ENCODE data around the gene BNC2.

GRCh38 chr9:14218014-14218735 is 95.8 kb downstream of the NFIB start:
- PRO-cap = no peak

DNA sequence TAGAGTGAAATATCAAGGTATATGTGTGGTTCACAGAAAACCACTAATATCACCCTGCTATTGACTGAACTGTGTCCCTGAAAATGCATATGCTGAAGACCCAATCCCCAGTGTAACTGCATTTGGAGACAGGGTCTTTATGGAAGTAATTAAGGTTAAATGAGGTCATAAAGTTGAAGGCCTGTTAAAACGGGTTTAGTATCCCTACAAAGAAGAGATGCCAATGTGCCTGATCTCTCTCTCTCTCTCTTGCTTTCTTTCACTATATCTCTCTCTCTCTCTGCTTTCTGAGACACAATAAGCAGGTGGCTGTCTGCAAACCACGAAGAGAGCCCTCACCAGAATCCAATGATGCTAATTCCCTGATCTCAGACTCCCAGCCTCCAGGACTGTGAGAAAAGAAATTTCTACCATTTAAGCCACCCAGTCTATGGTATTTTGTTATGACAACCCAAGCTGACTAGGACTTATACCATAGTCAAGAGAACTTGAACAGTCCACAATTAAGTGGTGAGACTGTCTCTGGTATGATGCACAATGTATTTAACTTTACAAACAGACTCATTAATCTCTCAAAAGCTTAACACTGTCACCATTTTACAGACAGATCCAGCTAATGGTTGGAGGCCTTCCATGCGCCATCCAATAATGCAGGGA is 67.1 kb downstream of the NFIB start:
- PRO-cap = no peak

DNA sequence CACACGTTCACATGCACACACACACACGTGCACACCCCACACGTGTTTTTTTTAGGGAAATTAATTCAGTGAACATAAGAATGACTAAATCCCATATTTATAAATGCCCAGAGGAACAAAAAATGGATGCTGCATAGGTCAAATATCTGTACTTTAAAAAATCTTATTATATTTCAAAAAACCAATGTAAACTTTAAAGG is 32.2 kb downstream of the NFIB start:
- PRO-cap = no peak

DNA sequence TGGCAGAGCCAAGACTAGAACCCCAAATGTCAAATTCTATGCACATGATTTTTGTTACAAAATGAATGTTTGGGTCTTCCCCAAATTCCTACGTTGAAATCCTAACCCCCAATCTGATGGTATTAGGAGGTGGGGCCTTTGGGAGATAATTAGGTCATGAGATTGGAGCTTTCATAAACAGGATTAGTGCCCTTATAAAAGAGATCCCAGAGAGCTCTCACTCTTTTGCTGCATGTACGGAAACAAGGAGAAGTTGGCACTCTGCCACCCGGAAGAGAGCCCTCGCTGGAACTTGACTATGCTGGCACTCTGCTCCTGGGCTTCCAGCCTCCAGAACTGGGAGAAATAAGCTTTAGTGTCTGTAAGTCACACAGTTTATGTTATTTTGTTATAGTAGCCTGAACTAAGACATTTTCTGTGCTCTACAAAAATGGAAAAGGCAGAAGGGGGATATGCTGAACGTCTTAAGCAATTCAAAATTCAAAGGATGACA is 17.5 kb downstream of the NFIB start:
- PRO-cap = no peak

- PRO-cap = no peak
These were observed 2.1 kb downstream of the NFIB start for GRCh38 chr9:14311853-14312295.

GRCh38 chr9:14341420-14342108 is 27.6 kb upstream of the NFIB start:
- PRO-cap = unidirectional peak, minus-strand start at chr9:14341875

DNA sequence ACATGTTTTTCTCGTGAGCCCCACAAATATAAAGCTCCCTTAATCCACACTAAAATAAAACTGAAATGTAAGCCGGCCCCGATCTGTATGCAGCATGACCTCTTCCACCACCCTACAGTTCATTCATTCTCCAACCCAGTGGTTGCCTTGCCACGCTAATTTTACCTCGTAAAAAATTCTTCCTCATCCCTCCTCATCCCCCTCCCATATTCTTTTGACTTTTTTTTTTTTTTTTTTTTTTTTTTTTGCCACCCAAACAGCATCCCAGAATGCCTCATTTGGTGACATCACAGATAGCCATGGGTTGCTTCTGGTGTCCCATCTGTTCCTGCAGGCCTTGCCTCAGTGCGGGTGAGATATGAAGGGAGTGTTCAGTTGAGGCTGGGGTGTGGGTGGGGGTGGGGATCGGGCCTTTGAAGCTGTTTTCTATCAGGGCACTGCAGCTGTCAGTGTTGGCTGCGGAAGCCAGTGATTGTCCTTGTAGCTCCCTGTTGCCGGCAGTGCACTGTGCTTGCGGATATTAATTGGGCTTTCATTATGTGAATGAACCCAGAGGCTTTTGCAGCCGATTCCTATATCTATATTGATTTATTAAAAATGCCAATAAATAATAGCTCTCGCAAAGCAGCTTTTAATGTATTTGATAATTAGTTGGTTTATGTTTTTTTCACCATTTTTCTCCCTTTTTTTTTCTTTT is 81.7 kb upstream of the NFIB start:
- PRO-cap = no peak

DNA sequence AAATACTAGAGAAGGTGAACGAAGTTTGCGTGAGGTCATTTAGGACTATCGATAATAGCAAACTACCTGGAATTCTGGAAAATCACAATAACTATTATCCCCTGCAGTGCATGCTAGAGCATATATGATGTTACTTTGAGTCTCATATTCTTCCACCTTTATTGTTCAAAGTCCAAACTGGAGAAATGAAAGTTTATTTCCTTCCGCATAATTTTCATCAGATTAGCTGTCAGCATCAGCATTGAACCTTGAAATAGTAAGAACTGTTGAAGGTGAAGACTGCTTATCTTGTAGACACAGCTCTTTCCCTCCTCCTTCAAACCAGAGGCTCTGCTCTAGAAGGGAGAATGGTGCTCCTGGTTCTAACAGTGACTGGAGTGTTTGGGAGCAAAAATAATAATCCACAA is 170.7 kb downstream of the ZDHHC21 start:
- PRO-cap = no peak

DNA sequence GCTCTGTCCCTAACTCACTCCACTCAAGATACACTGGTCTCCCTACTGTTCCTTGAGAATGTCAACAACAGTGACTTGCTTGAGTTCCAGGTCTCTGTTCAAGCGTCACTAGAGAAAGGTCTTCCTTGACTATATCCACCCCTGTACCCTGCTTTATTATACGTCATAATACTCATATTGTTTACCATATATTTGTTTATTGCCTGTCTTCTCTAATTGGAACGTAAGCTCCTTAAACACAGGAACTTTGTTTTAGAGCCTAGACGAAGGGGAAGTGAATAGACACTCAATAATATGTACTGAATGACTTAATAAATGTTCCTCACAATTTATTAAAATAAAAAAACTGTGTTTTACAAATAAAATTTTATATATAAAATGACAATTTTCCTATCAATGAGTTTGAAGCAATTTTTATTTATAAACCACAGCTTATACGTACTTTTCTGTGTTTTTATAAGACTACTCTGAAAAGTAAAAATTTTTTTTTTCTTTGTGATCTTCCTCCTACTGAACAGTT is 44.7 kb downstream of the ZDHHC21 start:
- PRO-cap = no peak

DNA sequence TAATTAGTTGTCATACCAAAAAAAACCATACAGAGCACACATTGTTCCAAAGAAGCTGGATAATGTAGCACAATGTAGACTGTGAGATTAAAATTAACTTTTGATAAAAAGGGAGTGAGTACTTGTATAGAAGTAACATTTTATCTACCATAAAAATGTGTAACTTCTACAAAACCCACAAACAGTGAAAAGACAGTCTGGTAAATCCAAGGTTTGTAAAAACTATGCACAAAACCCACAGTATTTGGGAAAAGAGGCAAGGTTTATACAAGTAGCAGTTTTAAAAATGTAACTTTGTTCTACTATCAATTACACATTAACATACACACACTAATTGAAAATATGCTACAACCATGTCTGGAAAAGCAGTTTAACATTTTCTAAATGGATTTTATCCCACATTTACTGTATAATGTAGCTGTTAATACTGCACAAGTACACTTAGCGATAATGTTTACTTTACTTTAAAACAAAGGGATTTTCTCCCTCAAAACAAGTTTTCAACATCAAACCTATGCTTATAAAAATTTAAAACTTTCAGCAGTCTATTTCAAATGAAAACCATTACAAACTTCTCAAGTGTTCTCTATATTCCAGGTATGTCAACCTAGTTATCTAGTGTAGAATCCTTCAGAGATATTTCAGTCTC is 42.4 kb downstream of the SNAPC3 start:
- PRO-cap = no peak

DNA sequence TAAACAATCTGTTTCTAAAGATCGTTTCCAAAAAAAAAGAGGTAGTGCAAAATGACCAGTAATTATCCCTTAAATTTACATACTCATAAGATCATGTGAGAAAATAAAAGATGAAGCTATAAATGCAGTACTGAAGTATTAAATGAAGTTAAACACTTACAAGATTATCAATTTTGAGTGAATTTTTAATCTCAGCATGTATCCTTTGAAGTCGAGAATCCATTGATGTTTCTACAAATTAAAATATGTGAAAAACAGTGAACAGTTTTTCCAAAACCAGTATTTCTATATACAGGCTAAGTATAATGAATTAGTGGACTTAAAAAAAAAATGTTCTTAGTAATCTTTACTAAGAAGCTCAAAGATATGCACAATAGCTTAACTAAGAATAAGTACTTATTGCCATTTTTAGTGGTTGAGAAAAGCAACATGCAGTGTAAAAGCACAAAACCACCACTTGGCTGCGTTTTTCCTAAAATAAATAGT is 41.6 kb downstream of the PSIP1 start:
- PRO-cap = no peak

DNA sequence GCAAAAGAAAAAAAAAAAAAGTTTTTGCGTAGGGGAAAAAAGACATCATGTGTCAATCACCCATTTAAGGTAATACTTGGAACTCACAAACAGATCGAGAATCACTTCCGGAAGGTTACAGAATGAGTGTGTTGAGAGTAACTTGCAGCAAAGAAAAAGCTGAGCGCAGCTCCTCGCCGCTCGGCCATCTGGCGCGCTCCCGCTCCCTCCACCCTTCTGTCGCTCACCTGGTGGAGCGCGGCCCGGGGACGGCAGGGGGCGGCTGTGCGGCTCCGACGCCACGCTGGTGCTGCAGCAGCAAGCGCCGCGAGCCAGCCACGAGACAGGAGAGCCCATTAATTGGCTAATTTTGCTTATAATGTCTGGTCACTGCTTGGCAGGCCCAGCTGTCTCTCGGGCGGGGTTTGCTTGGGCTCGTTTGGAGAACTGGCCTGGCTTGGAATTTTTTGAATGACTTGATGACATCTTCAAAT is 601.7 kb downstream of the CCDC171 start:
- PRO-cap = no peak

- PRO-cap = no peak
These were observed 534.6 kb downstream of the BNC2 start for GRCh38 chr9:16335686-16336436.

DNA sequence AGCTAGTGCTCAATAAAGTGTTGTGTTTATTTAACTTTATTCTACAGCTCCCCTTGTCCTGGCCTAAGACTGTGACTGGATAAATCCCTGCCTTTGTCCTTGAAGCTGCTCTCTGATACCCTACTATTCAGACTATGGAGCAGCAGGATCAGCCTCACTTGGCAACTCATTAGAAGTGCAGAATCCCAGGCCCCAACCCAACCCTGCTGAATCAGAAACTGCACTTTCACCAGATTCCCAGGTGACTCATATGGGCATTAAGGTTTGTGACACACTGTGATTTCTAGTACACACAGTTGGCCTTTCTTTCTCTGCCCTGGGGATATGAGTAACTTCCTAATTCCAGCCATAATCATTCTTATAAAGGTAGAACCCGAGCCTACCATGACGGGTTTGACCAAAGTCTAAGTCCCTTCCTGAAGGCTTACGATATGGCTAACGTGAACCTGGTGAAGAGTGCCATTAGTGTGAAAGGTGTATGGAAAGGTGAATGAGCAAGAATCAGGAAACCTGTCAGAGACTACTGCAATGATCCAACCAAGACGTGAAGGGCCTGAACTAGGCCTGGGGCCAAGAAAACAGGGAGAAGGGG is 533.1 kb downstream of the BNC2 start:
- PRO-cap = no peak

- PRO-cap = no peak
These were observed 299.2 kb downstream of the BNC2 start for GRCh38 chr9:16571235-16571654.

DNA sequence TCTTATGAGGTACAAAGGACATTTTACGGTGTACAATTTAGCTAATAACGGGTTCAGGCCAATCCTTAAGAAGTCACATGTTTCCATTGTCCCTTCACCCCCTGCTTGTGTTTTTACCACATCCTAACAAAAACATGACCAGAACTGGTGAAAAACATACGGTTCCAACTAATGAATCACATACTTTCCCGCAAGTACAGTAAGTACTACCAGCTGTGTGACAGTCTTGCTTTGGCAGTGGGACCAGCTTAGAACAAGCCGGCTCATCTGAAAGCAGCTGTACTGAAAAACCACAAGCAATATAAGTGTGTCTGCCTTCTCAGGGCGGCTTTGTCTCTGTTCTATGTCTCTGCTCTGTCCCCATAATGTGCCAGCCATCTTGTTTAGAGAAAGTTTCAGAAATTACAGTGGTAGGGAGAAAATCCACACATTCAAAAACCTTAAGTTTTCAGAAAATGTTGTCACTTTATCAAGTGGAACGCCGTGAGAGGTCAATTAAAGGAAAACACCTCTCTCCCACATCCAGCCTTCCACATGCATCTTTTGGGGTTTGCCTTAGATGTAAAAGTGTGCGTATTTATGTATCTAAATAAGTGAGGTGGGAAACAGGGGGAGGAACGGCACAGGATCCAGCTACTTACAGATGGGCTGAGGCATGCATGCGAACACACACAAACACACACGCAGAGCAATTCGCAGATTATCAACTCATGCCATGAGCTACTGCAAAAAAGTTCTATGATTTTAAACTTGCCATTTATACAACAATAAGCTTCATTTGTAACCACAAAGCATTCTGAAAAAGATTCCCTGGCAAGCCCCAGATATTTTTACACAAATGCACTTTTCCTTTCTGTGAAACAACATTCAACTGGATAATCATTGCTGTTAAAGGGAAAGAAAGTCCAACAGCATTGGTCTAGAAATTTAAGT is 242.3 kb downstream of the BNC2 start:
- PRO-cap = no peak

DNA sequence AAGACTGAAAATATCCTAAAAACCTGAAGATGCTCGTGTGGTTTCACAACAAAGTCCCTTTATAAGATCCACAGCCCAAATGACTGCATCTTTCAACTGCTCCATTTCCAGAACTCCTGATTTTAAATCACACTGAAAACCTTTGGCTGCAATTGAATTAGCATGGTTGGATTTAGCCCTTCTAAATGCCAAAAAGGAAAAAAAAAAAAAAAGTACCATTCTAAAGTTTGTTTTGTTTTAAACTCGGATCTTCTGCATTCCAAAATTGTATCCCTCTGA is 166.2 kb downstream of the BNC2 start:
- PRO-cap = no peak

DNA sequence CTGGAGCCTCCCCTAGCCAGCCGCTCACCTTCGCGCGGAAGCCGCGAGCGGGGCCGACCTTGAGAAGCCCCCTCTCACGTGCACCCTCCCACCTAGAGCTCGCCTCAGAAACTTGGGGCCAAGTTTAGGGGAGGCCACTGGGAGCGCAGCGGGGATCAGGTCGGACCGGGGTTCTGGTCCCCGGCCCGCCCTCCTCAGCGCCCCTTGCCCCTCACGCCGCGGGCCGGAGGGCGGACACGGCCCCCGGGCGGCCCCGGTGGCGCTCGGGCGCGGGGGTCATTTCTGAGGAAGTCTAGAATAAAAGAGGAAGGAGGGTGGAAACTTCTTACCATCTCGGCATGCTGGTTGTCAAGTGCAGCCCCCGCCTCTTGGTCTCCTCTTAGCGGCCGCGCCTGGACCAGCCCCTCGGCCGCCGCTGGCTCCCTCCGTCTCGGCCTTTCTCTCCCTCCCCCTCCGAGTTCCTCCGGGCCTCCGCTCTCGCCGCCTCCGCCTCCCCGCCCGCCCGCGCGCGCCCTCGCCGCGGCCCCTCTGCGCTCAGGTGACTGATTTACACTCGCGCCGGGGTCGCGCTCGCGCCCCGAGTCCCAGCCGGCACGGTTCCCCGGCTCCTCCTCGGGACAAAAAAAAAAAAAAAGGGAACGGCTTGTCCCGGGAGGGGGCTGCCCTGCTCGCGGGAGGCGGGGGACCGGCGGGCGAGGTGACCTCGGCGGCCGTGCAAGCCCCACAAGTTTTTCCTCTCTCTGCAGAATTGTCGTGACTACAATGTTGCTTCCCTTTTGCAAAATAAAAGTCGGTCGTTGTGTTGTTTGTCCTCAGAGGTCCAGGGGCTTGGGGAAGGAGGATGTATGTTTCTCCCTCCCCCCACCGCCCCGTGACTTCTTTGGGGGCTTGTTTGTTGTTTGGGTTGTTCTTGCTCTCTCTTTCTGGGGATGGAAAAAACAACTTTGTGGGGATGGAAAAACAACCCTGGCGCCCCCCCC is at the start of gene BNC2:
TSS of gene BNC2 (minus strand) at position 354 of the 980 bp plus-strand sequence.
- PRO-cap = no peak

DNA sequence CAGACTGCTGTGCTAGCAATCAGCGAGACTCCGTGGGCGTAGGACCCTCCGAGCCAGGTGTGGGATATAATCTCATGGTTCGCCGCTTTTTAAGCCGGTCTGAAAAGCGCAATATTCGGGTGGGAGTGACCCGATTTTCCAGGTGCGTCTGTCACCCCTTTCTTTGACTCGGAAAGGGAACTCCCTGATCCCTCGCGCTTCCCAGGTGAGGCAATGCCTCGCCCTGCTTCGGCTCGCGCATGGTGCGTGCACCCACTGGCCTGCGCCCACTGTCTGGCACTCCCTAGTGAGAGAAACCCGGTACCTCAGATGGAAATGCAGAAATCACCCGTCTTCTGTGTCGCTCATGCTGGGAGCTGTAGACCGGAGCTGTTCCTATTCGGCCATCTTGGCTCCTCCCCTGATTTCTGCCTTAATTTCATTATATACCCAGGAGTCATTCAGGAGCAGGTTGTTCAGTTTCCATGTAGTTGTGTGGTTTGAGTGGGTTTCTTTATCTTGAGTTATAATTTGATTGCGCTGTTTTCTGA is 155.9 kb downstream of the CNTLN start:
- PRO-cap = no peak

DNA sequence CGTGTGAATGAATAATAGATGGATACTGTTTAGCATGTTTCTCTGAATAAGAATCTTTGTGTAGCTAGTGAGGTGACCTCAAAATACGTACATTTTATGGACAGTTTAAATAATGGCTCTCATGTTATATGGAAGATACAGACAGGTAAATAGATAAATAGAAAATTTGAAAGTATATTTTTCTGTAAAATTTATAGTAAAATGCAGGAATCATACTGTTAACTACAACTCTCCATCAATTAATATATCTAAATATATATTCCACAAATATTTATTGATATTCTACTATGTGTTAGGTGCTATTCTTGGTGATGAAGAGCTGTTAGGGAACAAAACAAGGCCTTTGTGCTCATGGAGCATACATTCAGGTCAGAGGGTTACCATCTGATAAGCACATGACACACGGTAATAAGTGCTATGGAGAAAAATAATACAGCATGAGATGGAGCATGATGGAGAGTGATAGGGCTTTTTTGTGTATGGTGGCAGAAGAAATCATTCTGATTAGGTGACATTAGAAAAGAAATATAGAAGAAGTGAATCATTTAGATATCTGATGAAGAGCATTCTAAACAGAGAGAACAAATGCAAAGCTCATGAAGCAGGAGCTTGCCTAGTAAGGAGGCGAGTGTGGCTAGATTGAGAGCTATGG is 182.5 kb downstream of the CNTLN start:
- PRO-cap = no peak

Data from right cardiac atrium (tissue), 1 donor.